Sternocleidomastoid (tissue), 1 donor: ENCODE measurements around a stretch of chr10.

DNA sequence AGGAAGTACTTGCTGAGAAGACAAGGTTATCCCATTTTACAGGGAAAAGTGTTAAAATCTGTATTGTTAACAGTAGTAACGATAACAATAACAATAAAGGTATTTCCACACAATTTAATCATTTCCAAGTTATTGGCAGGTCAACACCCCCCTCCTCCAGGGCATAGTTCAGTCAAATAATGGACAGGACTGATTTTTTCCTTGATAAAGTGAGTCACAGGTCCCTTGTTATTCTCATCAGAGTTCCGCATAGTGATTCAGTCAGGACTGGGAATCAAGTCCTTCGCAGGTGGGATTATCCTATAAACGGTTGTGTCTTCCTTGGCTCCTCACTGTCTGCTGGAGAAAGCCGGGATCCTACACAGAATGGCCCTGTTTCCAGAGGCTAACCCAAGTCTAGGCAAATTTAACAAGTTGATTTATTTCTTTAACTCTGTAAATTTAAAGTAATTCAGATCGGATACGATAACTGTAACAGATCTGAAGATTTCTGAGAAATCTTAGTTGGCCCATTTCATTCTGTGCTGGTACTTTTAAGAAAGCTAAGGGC is 2.6 kb downstream of the ALOX5 start:
- PRO-cap: no peak

DNA sequence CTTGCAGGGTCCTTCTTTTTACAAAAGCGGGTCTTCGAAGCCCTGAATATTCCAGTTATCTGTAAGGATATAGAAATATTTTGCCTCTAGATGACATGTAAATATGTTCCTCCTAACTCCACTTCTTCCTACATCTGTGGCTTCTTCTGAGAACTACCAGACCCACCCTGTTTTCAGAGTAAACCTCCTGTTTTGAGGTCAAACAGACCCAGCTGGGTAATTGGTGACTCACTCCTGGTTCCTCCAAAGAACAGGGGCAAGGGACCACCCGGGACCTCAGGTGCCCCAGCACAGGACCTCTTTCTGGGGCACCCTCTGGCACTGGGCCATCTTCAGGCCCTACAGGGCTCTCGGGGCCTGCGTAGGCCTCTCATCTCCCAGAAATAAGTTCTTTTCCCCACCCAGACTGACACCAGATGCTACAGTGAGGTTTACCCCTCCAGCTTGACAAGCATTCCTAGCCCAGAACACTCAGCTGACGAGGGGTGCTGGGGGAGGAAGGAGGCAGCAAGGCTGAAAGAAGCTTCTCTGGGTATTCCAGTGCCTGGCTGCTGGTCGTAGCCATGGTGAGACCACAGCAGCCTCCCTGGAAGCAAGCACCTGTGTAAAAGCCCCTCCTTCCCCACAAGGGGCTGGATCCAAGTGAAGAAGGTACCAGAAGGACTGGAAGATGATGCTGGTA is 47.2 kb downstream of the ALOX5 start:
- PRO-cap: no peak

GRCh38 chr10:45964232-45965070 is 7.8 kb upstream of the TIMM23 start:
- PRO-cap: no peak

DNA sequence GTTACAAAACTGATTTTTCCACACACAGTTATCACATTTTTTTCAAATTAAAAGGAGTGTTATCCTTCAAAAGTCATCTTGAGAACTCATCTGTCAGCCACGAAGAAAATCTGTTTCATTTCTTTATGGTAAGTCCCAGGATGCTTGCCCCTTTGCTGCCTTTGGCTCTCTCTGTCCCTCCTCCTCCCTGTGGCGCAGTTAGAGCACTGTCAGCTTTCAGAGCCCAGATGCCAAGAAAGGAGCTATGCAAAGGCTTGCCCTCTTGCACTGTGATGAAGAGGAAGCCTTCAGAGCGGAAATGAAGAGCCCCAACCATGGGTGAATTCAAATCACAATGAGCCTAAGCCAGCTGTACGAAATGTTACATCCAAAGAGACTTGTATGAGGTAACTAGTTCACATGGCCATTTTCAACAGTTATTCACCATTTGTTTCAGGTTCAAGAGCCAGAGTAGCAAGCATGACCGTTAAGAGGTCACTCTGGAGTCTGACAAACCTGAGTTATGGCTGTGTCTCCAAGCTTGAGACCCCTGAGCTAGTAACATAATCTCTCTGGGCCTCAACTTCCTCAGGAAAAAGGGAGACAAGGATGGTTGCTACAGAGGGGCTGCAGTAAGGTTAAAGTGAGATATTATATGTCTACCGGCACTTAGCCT is 10.5 kb downstream of the NCOA4 start:
- PRO-cap: no peak

- PRO-cap: unidirectional peak, minus-strand start at chr10:46106595; unidirectional peak, minus-strand start at chr10:46106652
Measured at GRCh38 chr10:46106111-46107368, 60.5 kb upstream of the MSMB start.

GRCh38 chr10:46284340-46285357 is 2.1 kb upstream of the ANTXRL start:
- PRO-cap: bidirectional peak, plus-strand start at chr10:46284692, minus-strand start at chr10:46284623; unidirectional peak, minus-strand start at chr10:46285116

DNA sequence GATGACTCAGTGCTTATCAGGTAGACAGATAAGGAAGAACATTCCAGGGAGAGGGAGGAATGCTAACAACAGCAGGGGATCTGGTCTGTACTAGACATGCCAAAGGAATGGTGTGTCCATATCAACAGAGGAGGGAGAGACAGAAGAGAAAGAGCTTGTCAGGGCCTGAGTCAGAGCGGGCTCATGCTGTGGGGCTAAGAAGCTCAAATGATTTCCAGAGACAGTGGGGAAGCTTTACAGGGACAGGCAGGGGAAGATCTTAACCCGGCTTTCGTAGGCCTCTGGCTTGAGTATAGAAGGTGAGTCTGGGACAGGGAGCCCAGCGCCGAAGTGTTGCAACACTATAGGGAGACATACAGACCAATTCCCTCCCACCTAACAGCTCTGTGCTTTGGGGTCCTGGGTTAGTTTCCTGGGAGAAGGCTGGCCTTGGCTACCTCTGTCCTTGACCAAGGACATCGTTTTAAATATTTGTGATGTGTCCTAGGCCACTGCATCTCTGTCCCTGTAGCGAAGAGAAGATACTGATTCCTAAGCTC is 21.4 kb downstream of the ANXA8L1 start:
- PRO-cap: no peak

DNA sequence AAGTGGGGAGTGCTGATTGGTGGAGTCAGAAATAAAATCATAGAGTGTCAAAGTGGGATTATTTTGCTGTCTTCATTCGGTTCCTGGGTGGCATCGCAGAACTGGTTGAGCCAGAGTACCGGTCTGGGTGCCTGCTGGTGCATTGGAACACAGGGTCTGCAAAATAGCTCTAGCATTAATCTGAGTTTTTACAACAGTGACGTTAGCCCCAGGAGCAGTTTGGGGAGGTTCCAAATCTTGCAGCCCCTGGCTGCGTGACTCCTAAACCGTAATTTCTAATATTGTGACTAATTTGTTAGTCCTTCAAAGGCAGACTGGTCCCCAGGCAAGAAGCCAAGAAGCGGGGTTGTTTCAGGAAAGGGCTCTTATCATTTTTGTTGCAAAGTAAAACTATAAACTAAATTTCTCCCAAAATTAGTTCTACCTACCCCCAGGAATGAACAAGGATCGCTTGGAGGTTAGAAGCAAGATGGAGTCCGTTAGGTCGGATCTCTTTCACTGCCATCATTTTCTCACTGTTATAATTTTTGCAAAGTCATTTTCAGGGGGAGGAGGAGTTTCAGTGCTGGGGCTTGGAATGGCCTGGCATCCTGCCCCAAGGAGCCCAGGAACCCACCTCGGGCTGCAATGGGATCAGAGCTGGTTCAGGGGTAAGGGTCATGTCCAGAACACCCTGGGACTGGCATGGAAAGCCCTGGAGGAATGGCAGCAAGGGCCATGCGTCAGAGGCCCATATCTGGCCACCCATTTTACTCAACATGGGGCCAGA is 32.2 kb downstream of the GPRIN2 start:
- PRO-cap: no peak

DNA sequence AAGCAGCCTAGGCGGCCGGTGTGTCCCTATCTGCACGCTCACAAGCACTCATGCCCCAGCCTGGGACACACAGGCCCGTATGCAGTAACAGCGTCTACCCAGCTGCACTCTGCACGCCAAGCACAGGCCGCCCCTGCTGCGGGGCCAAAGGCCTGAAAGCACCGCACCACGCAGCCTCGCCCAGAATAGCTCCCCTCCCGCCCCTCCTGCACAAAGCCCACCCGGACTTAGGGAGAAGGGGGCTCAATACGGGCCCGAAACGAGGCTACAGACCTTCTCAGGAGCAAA is 733 bp downstream of the GPRIN2 start:
- PRO-cap: no peak

DNA sequence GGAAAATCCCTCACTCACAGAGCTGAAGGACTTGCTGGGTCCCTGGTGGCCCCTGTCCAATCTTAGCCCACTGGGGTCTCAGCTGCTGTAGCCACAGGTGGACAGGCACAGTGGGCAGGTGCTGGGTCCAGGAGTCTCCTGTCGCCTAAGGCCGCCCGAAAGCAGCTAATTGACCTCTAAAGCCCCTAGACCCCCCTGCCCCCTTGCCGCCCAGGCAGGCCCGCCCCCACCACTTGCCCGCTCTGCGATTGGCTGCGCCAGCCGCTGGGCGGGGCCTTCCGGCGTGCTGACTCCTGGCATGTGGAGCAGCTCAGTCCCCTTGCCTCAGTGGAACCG is 59.8 kb upstream of the AGAP9 start:
- PRO-cap: no peak

DNA sequence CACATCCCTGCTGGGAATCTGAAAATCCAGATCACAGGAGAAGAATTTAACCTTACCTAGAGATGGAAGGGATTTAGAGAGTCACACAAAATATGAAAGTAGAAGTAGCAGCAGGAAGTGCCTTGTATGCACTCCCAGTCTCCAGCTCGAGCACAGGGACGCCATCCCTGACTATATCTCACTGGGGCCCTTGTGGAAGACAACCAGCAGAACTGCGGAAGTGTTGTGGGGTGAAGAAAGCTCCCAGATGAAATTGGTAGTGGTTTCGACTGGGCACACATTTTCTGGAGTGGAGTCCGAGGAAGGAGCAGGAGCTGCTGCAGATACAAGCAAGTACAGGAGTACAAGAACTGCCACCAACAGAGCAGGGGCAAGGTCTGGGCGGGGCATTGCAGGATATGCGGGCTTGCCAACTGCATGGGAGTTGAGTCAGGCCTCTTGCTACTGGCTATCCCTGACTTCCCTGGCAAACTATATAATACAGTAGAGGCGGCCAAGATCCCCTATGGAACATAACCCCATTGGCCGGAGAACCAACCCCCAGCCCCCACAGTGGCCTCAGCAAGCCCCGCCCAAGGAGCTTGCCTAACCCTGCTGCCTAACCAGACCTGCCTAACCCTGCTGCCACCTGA is 131.1 kb upstream of the FAM25C start:
- PRO-cap: no peak

- PRO-cap: no peak
Measured at GRCh38 chr10:48251491-48252229, 22.8 kb downstream of the FRMPD2 start.

GRCh38 chr10:48317083-48317629 is 10.7 kb downstream of the MAPK8 start:
- PRO-cap: no peak

DNA sequence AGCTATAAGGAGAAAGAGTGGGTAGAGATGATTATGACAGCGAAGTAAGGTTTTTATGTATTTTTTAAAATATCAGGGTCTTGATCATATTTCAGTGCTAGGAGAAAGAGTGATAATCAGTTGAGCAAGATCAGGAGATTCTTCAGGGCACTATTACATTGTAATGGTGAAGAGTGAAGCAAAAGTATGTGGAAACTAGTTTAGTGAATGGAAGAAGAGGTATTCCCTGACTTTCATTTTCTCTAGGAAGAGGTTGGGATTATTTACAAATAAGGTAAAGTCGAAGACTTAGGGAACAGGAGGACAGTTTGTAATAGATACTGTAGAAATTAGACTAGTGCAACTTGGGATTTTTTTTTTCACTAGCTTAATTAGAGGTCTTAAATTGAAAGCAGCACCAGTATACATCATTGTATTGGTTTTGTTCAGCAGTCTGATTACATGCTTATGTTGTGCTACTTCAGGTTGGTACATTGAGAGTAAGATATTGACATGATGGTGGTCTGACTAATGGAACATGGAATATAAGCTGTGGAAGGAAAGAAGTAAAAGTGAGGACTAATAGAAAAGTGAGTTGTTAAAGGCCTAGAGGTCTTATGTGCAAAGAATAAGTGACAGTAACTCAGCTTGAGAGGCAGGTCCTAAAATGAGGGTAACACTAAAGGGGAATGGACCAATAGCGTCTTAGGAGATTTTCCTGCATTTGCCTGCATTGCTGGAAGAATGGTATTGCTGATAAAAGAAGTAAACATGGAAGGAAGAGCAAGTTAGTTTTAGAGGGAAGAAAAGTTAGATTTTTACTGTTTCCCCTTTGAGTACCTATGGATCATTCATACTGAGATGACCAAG is 63.7 kb downstream of the MAPK8 start:
- PRO-cap: no peak

- PRO-cap: no peak
Measured at GRCh38 chr10:48523304-48524005, 81.4 kb downstream of the ARHGAP22 start.

GRCh38 chr10:48574058-48575295 is 30.4 kb downstream of the ARHGAP22 start:
- PRO-cap: no peak

DNA sequence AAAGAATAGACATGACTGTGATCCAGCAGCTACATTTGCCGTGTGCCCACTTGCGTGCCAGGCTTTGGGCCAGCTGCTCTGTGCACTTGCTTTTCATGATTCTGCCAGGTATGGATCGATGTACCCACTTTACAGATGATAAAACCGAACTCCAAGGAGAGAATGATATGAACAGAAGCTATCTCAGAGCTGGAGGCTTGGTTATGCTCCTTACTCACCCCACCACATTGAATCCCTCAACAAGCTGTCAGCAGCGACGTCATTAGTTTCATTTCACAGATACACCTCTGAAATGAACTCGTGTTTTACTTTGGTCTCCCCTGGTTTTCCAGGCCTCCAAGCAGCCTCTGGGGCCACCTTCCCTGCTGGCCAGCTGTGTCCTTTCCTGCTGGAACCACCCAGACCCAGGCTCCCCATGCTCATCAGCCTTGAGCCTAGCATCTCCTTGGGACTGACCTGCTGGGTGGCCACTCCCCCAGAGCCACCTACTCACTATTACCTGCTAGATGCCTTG is 11.9 kb upstream of the WDFY4 start:
- PRO-cap: no peak

DNA sequence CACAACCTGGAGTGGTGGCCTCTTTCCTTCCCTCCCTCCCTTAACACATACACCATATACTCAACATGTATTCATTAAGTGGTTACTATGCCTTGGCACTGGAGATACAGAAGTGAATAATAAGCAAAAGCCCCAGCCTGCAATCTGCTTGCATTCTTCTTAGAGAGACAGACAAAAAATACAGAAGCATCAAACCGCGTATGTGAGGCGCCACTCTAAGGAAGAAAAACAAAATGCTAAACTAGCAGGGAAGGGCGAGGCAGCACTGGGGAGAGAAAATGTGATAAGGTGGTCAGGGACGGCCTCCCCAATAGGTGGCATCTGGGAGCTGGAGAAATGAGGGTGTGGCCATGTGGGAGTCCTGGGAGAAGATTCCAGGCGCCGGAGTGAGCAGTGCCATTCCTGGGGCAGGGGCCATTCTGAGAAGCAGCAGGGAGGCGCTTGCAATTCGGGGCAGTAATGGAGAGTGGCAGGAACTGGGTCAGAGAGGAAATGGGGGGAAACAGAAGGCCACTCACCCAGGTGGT is 61.6 kb upstream of the LRRC18 start:
- PRO-cap: no peak

- PRO-cap: no peak
Measured at GRCh38 chr10:49008653-49009615, 69.3 kb upstream of the LRRC18 start.

DNA sequence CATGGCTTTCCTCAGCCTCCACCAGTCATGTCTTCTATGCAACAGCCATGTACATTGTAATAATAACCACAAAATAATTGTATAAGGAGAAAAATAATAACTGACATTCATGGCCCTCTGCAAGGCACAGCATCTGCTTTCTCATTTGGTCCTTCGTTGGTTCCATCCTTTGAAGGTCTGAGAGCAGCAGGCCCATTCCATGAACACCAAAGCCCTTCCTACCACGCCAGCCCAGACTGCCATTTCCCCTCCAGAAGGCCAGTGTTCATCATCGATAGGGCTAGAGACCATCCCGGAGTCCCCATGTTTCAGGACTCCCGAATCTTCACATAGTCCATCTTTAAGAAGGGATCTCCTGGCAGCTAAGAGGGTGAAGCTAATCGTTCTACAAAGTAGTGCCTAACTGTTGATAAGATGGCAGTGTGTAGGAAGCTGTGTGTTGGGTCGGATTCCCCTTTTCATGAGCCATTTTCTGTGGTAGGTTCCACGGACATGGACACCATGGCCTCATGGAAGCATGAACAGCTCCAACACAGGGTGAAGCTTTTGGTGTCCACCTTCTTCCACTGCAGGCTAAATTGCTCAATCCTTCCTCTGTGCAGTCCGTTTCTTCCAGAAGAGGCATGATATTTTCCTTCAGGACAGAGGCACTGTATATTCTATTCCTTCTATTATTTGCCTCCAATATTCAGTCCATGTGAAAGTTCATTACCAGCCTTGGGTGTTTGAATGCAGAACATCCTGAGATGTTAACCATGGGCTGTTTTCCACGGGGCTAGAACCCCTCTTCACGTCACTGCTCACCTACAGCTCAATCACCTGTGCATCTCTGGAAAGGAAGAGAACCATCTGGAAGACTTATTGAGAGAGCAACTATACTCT is 21.5 kb upstream of the FAM170B start:
- PRO-cap: no peak